Subcutaneous preadipocyte (primary cell): ENCODE measurements around a stretch of chr6.

DNA sequence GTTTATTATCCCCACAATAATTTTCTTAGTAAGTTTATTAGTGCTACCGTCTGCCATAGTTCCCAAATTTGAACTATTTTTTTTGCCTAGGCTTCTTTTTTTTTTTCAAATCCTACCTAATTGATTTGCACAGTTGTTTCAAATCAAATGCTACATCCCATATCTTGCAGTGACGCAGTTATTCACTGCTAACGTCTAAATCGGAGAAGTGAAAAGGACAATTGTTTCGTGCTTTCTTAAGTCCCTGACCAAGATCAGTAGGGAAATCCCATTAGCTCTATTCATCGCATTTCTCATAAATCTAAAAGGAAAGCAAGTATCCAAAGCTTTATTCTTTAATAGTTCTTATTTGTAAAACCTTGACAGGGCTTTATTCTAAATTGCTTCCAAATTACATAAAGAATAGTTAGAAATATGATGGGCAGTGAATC is 3.3 kb upstream of the ARID1B start:
- CAGE, long polyA plus RNA = no peak

DNA sequence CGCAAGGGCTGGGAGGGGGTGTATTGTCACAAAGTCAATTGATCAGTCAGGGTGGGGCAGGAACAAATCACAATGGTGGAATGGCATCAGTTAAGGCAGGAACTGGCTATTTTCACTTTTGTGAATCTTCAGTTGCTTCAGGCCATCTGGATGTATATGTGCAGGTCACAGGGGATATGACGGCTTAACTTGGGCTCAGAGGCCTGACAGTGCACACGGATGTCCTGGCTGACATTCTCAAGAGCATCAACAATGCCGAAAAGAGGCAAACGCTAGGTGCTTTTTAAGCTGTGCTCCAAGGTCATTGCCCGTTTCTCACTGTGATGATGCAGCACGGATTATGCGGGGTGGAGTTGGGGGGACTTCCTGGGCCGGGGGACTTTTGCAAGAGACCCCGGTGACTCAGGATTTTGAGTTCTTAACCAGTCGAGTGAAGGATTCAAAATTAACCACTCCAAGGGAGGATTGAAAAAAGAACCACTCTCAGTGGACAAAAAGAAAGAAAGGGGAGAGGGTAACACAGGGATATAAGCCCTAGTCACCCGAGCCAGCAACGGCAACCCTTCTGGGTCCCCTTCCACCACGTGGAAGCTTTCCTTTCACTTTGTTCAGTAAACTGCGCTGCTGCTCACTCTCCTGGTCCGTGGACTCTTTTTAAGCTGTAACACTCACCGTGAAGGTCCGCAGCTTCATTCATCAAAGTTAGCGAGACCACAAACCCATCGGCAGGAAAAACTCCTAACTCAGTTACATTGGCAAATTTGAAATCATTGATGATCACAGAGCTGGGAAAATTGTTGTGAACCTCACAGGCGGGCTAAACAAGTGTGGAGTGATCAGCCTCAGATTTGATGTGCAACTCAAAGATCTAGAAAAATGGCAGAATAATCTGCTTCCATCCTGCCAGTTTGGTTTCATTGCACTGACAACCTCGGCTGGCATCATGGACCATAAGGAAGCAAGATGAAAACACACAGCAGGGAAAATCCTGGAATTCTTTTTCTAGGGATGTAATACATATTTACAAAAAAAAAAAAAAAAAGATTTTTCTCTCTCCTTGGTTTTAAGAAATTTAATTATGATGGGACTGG is 199.2 kb downstream of the ARID1B start:
- CAGE, long polyA plus RNA = no peak

GRCh38 chr6:156977763-156978457 is 200.7 kb downstream of the ARID1B start:
- CAGE, long polyA plus RNA = no peak

DNA sequence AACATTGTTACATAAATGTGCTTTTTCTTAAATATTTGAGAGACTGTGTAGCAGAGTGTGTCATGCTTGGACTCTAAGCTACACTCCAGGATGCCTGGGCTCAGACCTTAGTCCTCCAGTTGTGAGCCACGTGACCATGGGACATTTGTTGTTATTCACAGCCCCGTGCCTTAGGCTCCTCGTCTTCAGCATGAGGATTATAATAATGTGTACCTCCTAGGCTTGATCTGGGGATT is 177.8 kb downstream of the TMEM242 start:
- CAGE, long polyA plus RNA = no peak

DNA sequence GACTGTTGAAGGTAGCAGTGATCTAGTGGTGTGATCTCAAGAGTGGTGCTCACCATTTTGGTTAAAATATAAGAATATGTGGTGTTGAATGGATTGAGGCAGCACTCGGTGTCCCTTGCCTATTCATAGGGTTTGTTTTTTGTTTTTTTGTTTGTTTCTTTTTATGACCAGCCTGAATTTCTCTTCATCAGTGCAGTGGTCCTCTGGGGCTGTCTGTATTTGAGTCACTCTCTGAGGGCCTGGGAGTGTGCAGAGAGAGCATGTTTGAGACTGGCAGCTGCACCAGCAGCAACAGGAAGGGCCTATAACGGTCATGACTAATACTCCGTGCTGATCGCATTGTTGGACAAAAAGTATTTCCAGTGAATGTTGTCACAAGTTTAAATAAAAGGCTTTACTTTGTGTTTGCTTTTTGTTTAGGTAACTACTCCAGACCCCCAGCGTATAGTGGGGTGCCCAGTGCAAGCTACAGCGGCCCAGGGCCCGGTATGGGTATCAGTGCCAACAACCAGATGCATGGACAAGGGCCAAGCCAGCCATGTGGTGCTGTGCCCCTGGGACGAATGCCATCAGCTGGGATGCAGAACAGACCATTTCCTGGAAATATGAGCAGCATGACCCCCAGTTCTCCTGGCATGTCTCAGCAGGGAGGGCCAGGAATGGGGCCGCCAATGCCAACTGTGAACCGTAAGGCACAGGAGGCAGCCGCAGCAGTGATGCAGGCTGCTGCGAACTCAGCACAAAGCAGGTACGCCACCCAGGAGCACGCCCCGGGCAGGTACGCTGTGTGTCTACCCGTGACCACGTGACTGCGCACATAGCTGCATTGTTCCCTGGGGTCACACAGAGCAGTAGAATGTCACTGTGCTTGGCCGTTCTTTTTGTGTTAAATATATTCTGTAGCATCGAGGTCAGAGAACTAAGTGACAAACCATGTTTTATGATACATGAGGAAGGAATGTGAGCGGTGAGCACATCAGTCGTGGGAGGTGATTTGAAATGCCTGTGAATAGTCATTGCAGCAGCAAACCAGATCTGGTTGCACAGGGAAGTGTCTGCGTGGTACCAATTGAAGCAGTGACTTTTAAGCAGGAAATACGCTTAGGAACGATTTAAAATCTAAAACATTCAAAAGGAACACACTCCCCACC is 174.7 kb downstream of the TMEM242 start:
- CAGE, long polyA plus RNA = no peak

DNA sequence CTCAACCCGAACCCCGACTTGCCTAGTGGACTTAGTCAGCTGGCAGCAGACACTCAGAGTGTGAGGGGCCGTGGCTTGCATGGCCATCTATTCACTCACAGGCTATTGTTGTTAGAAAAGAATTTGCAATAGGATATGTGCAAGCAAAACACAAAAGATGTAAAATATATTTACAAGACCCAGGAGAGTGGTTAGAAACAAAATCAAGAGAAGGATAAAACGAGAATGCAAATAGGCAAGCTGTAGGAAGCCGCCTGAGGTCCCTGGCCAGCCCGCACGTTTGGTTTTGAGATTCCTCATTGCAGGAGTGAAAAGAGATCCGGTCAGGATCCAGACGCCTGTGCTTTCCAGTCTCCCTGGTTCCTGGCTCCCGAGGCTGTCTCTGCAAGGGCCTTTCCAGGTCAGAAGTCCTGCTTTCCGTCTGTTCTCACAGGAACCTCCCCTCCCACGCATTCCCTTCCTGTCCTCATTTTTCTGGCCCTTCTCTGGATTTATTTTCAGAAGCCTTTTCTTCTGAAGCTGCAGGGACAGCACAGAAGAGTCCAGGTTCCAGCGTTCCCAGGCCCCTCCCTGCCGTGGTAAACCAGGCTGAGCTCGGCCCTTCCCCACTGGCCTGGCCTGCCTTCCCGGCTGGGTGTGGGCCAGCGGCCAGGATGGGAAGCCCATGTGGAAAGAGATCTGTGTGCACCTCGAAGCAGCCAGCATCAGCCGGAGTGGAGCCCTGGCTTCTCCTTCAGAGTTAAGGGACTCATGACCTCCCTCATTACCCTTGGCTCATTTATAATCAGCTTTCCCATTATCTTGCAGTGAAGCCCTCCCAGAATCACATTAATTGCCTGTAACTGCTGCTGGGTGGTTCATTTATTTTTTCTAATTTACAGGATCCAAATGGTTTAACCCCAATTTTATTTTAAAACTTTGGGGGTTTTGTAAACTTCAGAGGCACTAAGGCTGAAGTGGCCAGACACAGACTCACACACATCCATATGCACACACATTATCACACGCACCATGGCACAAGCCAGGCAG is 53.9 kb downstream of the TMEM242 start:
- CAGE, long polyA plus RNA = no peak

- CAGE, long polyA plus RNA = no peak
These were observed 4.9 kb upstream of the TMEM242 start for GRCh38 chr6:157328239-157328685.

DNA sequence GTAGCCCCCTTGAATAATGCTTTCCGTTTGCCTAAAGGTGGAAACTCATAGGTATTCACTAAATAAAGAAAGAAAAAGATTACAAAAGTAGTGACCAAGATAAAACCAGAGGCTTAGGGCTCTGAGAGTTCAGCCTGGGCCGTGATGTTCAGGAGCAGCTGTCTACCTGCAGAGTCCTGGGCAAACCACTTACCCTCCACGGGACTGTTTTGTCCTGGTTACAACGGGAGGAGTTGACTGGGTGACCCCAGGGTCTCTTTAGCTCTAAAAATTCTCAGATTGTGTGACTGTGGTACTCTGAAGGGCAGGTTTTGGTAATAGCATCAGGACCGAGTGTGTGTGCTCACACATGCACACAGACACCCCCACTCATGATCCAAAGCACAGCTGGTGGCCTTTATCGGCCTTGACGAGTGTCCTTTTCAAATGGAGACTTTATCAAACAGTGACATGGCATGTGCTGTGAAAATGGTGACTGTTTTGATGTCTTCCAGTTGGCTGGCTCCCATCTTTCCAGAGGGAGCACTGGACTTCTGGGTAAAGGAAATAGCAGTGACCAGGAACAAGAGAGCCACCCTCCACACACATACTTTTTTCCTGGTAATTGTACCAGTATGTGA is 52.5 kb downstream of the ZDHHC14 start:
- CAGE, long polyA plus RNA = no peak

GRCh38 chr6:157530151-157530692 is 149.2 kb downstream of the ZDHHC14 start:
- CAGE, long polyA plus RNA = no peak

DNA sequence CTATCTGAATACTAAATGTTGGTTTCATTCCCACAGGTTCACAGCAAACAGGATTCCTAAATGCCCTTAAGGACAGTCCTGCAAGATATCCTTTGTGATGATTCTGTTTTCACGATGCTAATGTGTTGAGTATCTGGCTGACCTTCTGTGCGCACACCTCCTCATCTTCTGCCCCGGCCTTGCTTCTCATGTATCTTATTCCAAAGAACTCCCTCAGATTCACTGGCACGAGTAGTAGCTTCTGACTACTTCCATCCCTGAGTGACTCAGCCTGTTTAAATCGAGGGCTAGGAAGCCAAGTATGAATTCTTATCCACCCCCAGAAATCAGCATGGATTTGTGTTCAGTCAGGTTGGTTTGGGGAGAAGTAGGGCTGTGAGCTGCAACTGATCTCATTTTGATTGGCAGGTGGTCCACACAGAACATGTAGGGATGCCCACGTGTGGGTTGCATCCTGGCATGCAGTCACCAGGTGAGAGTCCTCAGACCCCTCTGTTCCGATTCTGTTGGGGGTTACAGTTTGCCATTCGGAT is 190.2 kb upstream of the SNX9 start:
- CAGE, long polyA plus RNA = no peak

DNA sequence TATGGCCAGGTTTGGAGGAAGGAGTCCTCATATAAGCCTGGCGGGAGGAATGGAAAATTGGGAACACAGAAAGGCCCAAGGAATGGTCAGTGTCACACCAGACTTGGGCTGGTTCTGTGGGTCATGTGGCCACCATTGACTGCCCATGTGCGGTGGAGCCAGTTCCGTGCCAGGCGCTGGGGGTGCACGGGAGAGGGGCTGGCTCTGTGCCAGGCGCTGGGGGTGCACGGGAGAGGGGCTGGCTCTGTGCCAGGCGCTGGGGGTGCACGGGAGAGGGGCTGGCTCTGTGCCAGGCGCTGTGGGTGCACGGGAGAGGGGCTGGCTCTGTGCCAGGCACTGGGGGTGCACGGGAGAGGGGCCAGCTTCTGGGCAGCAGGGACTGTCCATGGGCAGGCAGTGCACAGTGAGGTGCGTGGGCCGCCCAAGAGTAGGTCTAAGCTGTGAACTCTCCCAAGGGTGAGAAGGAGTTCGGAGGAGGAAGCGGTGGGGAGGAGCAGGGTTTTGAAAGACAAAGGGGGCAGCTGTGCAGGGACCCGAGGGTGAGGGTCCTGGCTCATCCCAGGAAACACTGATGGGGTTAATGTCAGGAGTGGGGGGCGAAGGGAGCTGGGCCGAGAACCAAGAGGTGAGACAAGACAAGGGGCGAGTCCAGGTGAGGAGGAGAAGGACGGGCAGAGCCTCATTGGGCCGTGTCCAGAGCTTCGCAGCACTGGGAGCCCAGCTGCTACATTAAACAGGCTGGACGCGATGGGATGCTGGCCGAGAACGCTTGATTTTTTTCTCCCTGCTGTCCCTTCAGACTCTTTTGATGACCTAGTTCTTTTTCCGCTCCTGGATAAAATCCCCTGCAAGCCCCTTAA is 173.0 kb upstream of the SNX9 start:
- CAGE, long polyA plus RNA = no peak

DNA sequence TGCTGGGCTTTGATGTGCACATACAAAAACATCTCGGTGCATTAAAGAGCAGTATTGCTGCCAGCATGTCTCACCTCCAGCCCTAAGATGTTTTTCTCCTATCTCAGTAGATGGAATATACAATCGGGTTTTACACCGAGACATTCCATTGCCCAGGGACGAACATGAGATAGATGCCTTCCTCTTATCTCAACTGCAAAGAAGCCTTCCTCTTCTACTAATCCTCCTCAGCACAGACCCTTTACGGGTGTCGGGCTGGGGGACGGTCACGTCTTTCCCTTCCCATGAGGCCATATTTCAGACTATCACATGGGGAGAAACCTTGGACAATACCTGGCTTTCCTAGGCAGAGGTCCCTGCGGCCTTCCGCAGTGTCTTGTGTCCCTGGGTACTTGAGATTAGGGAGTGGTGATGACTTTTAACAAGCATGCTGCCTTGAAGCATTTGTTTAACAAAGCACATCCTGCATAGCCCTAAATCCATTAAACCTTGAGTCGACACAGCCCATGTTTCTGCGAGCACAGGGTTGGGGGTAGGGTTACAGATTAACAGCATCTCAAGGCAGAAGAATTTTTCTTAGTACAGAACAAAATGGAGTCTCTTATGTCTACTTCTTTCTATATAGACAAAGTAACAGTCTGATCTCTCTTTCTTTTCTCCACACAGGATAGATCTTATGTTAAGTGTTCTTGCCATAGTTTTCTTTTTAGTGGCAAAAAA is 70.4 kb upstream of the SNX9 start:
- CAGE, long polyA plus RNA = no peak

DNA sequence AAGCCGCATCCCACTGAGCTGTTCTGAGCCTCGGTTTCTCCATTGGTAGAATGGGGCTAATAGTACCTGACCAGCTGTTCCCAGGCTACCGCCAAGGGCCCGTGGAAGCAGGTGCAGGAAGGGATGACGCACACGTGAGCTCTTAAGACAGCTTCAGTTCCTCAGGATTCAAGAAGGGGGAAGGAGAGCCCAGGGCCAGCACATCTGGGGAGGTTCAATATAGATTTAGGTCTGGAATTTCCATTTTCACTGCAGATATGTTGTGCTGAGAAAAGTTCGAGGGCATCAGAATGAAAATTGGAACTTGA is 61.4 kb upstream of the SNX9 start:
- CAGE, long polyA plus RNA = no peak

- CAGE, long polyA plus RNA = no peak
These were observed 8.2 kb upstream of the SNX9 start for GRCh38 chr6:157814775-157815412.

- CAGE, long polyA plus RNA = no peak
These were observed 25.8 kb downstream of the SNX9 start for GRCh38 chr6:157848817-157849263.

DNA sequence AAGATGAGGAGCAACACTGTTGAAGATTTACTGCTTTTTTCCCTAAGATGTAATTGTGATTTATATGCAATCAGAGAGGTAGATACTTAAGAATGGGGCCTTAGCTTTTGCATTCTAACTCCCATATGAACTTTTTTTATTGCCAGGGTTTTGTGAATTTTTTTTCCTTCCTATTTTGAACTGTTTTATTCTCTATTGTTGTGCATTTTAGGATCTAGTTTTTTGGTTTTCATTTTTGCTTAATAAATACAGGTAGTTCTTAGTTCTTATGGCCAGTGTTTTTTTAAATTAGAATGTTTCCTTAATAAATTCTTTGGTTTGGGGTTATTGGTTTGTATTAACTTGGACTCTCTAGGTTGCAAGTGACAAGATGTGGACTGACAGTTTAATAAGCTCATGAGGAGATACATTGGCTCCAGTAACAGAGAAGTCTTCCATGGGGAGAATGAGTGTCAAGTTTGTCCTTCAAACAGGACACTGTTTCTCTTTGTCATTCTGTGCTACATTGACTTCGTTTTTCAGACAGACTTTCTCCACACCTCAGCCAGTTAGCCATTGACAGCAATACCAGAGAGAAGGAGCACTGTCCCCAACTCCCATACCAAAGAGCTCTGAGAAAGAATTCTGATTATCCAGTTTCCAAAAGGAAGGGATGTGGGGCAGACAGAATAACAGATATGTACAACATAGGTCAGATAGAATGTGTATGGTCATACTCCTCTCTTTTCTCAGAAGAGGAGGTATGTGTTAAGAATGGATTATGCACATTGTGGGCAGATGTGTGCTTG is 39.7 kb downstream of the SNX9 start:
- CAGE, long polyA plus RNA = no peak

GRCh38 chr6:157868773-157869292 is 45.8 kb downstream of the SNX9 start:
- CAGE, long polyA plus RNA = no peak

DNA sequence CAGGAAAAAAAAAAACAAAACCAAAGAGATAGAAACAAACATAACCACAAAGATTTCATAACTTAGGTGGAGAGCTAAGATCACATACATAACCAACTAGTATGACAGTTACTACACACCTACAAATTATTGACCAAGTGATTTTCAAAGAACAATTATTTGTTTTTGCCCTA is 69.3 kb downstream of the SNX9 start:
- CAGE, long polyA plus RNA = no peak

DNA sequence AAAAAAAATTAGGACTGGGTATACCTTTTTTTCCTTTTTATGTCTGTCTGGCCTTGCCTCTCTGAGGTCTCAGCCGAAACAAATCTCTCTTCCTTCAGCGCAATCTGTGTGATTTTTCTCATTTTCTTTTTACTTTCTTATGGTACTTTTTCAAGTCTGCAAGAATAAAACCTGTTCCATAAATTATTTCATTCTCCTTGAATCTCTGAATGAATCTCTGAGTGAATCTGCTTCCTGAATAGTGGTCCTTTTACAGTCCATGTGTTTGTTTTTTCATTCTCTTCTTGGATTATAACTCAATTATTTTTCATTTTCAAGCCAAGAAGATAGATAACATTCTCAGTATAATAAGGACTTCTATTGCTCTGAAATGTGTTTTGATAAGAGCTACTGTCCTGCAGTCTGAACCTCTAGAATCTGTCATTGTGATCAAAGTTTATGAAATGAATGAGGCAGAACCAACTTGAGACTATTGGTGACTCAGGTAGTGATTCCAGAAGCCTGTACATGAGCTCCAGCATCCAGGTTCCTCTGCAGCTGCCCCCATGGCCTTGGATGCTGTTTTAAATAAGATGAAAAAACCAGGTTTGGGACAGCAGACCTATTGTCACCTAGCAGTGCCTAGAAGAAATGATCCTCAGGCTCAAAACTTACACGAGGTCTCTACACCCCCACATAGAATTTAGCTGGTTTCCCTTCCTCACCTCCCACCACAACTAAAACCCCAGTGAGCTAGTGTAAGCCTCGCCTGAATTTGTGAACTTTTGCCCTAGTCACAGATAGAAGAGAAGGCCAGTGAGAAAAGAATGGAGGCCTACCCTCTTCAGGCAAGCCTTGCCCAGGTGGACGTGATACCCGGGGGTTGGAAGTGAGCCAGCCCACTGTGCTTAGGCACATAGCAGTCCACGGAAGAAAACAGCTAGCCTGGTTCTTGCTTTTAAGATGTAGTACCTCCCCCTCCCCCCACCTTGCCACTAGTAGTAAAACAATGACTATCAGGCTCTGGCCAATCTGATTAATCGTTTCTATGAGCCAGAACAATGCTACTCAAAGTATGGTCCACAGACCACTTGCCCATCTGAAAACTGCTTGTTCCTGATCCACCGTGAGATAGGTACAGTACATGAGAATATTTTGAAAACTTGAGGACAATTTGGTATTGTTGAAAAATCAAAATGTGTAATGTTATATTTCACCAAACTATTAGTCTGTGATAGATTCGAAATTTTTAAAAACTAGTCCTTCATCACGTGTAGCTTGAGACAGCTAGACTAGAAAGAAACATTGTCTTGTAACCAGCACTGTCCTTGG is 73.1 kb upstream of the SYNJ2 start:
- CAGE, long polyA plus RNA = no peak

DNA sequence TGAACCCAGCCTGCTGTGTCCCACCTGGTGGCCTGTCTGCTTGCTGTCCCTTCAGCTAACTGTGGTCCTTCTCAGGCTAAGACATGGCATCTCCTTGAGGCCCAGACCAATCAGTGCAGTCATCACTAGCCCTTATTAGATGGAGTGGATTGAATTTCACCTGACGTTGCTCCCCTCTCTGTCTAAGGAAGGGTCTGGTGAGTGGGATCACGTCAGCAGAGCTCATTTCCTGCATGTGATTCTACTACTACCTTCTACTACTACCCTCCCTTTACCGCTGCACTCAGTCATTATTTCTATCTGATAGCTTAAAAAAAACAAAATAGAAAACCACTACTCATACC is 28.0 kb upstream of the SYNJ2 start:
- CAGE, long polyA plus RNA = no peak